Subcutaneous preadipocyte (primary cell): ENCODE measurements around the gene CCDC7.

- CAGE, long polyA plus RNA, result no peak
These were observed 153.2 kb upstream of the LYZL2 start for GRCh38 chr10:30782688-30783121.

DNA sequence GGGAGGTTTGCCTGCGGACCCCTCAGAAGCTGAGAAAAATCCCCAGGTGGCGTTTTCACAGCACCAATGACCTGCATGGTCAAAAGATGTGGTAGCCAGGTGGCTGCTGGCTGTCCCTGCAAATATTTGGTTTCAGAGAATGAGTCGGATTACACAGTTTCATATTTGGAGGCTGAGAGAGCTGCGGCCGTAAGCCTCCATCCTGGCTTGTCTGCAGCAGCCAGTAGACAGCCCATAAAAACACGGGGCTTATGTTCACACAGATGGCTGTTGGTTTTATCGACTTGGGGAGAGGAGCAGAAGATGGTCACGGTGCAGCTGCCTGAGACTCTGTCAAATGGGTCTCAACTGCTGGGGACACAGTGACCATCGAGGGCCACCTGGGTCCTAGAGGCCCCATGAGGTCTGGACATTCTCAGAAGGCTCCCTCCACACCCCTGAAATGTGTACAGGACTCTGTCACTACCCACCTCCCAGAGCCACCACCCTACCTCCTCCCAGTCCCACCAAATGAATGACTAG is 153.6 kb upstream of the LYZL2 start:
- CAGE, long polyA plus RNA, result no peak

DNA sequence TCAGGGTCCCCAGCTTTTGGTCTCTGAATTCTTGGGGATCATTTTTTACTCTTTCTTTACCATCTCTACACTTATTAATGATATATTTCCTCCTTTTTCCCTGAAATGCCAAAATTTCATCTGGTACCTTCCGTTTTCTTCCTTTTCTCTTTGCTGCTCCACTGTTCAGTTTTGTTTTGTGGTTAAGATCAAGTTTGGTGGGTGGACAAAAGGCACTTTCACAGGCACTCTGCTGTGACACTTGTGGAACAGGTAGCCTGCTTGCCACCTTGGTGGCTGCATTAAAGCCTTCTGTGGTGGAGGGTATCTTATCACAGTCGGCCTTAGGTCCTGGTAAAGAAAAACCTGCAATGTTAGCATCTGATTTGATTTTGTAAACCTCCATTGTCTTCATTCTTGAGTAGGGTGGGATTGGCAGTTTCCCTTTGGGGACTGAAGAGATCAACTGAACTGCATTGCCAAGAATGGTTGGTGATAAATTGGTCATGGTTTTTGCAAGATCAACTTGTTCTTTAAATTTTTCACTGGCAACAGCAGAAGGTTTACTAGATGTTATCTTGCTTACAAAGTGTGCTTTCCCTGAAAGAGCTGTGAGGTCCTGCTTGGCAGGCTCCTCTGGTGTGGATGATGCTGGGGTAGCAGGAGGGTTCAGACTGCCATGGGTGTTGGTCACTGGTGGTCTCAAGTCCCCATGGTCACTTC is 182.4 kb downstream of the ZNF438 start:
- CAGE, long polyA plus RNA, result no peak

DNA sequence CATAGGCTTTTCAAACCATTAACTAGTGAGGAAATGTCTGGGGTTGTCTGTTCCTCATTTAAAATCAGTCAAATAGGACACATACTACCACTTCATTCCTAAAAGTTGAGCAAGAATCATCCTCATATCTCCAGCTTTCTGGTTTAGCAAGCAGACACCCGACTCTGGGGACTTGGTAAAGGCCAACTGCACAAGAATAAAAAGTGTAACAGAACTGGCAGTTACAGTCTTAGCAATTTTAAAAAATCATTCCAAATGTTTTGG is 60.9 kb downstream of the ZNF438 start:
- CAGE, long polyA plus RNA, result no peak

GRCh38 chr10:31004922-31005395 is 26.7 kb downstream of the ZNF438 start:
- CAGE, long polyA plus RNA, result no peak

DNA sequence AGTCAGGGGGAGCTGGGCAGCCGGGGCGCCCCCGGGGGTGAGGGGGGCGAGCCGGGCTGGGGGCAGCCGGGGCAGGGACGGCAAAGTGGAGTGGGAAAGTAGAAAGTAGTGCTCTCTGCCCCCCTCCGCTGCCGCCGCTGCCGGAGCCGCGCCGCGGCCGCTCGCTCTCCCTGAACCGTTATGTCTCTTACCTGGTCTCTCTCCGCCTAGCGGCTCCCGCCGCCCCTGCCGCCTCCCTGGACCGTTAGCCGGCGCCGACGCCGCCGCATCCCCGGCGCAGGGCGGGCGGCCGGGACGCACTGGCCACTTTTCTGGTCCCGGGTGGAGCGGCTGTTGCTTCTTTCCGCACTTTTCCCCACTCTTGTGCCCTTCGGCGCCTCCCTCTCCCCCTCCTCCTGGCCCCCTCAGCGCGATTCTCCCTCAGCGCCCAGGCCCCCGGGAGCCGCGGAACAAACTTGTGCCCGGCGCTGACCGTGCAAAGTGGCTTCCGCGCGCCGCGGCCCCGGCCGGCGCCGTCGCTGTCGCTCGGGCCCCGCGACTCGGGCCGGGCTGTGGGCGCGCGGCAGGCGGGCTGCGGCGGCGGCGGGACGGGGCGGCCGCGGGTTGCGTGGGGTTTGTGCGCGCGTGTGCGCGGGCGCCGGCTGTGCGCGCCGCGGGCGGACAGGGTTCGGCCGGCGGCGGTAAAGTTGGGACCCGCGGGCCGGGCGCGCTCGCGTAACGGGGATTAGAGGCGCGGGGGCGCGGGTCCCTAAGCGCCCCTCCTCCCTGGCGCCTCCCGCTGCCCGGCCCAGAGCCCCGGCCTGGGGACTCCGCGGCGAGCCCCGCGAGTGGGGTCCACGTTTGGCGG is 531 bp downstream of the ZEB1 start:
- CAGE, long polyA plus RNA, result no peak

- CAGE, long polyA plus RNA, result no peak
These were observed 1.4 kb downstream of the ZEB1 start for GRCh38 chr10:31320171-31321128.

DNA sequence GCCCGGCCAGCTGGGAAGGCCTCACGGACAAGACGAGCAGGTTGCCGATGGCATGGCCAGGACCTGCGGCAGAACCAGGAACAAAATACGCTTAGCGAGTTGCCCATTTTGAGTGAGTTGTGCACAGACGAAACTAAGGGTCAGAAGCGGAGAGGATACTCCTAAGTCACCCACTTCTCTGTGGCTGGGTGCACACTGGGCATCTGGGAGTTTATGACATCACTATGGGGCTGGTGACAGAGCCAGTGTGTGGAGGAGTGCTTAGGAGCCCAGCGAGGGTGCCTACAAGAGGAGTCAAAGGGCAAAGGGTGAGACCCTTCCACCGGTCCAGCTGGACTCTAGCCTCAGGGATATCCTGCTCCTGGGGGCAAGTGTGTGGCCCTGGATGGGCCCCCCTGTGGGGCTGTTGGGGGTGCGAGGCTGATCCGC is 44.9 kb downstream of the ZEB1 start:
- CAGE, long polyA plus RNA, result no peak

GRCh38 chr10:31582503-31583263 is 263.7 kb downstream of the ZEB1 start:
- CAGE, long polyA plus RNA, result no peak

DNA sequence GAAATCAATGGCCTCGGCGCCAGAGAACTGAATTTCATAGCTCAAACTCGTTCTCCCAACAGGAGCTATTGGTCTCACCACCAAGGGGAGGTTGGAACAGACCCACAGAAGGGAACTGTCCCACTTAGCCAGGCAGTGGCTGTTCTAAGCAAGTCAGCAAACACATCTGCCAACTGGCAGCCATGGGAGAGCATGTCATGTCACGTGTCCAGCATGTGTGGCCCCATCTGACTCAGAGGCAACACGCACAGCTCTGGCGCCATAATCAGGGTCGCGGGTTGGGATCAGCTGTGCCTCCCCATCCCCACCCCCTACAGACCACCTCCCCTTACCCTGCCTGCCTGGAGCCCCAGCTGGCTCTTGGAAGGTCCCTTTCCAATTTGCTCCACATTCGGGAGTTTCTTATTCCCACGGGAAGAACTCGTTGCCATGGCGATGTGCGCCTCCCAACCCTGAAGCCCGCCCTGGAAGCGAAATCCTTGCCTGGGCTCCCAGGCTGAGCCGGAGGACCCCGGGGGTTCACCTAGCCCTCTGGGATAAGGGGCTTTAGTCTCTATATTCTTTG is 283.5 kb downstream of the ZEB1 start:
- CAGE, long polyA plus RNA, result no peak

DNA sequence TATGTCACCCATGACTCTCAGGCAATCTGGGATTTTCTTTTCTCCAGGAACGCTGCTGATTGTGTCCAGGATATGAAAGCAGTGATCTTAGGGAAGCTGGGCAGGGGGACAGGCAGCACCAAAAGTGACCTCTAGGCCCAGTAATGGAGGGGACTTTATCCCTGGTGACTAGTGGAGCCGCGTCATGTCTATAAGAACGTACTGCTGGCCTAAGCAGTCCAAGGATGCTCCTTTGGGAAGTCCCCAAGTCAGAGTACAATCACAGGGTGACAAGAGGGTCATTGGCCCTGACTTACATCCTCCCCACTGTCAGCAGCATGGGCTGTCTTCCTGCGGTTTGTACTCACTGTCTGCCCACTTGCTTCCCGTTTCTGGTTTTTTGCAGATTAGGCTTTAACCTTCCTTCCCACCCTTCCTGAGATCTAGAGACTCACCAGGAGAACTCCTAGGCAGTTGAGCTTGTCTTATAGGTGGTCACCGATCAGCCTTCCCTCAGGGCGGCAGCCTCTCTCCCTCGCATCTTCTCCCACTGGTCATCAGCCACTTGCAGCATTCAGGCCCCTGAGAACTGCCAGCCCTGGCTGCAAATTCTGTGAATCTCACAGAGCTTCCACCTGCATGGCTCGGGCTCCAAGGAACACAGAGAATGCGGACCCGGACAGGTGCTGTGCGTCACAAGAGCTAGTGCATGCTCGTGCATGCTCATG is 177.2 kb downstream of the ARHGAP12 start:
- CAGE, long polyA plus RNA, result no peak

DNA sequence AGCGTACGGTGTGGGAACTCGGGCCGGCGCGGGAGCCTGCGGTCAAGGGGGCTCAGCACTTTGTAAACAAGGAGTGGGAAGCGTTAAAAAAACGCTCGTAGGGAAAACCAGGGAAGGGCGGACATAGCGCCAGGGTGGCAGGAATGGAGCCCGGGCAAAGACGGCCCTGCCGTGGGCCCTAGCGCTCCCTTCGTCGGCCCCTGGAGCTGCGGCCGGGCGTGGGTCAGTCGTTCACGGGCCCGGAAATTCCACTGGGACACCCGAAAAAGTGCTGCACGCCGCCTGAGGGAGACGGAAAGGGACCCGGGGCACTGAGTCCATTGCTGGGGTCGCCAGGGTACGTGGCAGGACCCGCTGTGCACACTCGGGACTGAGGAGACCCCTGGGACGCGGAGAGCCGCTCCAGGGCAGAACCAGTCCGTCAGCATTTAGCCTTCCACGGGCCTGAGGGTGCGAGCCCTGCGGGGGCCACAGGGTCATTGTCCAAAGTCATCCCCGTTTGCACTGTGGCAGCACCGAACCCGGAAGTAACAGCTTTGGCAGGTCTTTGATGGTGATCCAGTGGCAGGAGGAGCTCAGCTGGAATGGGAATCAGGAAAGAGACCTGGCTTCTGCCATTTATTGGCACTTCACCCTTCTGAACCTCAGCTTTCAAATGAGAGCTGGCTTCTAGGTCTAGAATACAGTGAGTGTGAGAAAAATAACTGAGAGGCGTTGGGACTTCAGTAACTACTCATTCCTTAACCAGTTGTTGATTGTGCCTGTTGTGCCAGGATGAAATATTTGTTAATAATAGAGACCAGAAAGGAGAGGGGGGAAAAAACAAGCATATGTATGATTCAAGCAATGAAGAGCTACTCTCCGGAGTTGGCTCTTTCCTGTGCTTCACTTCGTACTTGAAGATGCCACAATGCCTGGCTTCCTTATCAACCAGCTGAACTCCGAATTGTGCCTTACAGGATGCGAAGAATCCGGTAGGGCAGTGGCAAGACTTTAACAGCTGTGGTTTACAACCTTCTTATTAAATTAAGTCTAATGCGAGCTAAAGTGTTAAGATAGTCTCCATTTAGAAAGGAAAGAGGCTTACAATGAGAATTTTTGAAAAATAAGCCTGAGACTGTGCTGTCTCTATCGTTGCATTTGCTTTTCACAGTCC is 748 bp upstream of the ARHGAP12 start:
- CAGE, long polyA plus RNA, result no peak

- CAGE, long polyA plus RNA, result no peak
These were observed 12.2 kb upstream of the ARHGAP12 start for GRCh38 chr10:31940693-31941390.

DNA sequence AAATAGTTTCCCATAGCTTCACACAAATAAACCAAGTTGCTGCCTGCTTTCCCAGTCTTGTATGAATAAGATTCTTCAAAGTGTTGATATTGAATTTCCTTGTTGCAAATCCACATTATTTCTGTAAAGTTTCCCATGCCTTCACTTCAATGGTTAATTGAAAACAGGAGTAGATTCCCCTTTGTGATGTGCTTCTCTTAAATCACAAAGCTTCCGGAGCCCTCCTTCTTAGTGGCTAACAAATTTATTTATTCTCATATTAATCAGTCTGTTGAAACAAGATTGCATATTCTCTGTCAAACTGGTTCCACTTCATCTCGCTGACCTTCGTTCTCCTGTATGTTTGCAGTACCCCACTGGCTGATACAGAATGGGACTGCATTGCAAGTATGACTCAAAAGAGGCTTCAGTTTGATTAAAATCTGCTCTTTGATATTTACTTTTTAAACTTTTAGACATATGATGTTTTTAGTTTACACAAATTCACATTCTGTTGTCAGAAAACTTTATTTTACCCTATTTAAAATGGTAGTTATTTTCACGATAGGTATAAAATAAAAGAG is 14.2 kb upstream of the ARHGAP12 start:
- CAGE, long polyA plus RNA, result no peak

DNA sequence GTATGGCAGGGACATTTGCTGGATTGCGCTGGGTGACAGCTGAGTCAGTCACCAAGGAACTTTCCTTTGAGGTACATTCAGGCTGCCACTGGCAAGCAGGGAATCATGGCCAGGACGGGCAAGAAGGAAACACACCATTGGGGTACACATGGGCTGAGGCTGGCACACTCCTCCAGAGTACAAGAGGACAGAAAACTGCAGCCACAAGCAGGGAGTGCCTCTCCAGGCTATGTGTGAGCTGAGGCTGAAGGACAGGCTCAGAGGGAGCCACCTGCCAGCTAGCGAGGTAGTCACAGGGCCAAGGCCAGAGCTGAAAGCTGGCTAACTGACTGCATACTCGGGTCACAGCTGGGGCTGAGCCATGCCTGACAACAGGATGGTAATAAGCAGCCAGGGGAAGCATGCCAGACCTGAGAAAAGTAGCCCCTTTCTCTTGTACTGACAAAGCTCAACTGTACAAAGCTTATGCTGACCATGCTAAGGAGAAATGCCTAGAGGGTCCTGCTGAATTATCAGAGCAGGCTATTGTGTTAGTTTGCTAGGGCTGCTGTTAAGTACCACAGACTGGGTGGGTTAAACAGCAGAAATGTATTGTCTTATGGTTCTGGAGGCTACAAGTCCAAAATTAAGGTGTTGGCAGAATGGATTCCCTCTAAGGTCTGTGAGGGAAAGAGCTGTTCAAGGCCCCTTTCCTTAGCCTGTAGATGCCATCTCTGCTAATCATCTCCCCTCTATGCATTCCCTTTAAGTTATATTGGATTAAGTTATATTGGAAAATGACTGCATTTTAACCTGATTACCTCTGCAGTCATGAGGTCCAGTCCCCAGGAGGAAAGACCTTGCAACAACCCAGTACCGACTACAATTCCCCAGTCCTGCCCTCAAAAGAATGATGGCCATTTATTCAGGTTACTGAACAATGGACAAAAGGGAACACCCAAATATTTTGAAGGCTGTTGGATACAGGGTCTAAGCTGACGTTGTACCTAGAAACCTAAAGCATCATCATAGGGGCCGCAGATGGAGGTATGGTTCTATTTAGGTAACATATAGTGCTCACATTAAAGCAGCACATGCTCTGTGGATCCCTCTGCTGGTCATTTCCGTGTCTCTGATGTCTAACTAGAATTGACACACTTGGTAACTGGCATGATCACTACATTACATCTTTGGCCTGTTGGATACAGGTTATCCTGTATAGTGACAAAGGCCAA is 51.7 kb downstream of the KIF5B start:
- CAGE, long polyA plus RNA, result no peak

DNA sequence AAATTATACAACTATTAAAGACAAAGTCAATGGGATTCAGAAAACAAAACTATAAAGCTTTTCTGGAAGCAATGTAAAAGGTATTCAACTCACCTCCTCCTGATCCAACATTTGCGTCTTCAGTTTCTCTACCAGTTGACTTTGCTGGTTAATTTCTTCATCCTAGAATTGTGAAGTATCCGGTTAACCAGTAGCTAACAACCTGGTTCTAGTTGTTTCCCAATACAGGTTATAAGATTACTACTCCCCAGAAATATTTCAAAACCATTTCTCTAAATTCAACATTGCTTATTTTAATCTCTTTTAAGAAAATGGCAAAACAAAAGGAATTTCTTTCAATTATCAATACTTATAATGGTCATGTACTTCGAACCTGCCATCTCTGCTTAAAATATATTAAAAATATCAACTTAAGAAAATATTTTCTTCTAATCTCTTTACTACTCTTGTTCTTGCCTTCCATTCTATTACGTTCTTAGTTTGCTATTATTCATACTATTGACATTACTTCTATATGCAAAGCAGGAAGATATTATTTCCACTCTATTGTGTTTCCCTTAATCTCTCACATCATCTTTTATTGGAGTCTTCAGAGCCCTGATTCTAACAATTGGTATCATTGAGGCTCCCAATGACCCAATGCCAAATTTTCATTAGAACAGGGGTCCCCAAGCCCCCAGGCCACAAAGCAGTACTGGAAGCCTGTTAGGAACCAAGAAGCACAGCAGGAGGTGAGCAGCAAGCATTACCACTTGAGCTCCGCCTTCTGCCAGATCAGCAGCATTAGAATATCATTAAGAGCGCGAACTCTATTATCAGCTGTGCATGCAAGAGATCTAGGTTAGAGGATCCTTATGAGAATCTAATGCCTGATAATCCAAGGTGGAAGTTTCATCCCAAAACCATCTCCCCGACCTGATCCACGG is 23.3 kb downstream of the KIF5B start:
- CAGE, long polyA plus RNA, result no peak

- CAGE, long polyA plus RNA, result no peak
These were observed 78.3 kb downstream of the EPC1 start for GRCh38 chr10:32268637-32269016.

- CAGE, long polyA plus RNA, result no peak
These were observed 54.1 kb downstream of the EPC1 start for GRCh38 chr10:32292854-32293273.

DNA sequence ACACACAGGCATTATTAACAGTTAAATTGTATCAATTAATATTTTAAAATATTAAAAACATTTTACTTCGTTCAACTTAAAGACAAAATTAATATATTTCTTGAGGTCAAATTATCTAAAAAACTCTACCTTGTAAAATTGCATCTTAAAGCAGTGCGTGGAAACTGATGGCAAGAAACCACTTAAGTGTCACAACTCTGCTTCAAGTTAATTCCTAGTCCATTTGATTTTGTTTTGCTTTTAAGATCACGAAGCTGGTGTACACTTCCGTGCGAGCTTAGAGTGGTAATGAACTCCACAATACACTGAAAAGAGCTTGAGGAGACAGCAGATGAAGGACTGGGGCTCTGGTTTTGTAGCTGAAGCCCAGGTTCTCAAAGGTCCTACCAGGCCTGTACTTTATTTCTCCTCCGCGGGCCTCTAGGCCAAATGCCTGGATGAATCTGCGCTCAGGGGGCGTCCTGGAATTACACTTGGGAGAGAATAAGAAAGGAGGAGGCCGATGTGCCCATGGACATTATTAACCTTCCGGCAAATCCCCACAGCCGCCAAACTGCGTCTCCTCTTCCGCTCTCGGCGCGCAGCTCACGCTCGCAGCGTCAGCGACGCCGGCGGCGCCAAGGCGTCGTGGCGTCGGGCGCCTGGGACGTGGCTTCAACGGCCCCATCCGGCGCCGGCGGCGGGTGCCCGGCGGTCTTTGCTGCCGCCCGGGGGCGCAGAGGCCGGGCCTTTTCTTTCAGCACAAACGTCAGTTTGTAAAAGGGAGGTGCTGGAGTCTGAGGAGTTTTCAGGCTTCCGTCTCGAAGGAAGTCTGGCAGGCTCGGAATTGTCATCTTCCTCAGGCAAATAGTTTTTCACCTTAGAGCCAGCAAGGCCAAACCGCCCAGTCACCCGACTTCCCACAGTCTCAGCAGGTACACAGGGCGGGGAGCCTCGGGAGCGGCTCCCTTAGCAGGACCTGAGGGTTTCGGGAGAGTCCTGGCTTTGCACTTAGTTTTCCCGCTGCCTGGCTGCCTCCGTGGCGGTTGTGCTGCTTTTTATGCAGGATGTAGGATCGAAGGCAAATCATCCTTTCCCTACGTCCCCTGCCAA is at the start of gene CCDC7:
CCDC7 (plus strand) TSS at position 657 of the 1,092 bp plus-strand sequence.
- CAGE, long polyA plus RNA, result no peak

DNA sequence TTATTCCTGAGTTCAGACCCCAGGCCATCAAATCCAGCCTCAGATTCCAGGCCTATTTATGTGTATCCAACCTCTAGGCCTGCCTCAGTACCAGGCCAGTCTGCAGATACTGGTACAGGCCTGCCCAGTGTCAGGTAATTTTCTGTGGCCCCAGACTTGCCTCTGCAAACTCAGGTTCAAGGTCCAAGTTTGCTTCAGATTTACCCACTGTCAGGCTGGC is 169.8 kb downstream of the ITGB1 start:
- CAGE, long polyA plus RNA, result no peak